GM19239 (cell line): ENCODE results near the genes P2RY14, P2RY13 and AADACL2.

DNA sequence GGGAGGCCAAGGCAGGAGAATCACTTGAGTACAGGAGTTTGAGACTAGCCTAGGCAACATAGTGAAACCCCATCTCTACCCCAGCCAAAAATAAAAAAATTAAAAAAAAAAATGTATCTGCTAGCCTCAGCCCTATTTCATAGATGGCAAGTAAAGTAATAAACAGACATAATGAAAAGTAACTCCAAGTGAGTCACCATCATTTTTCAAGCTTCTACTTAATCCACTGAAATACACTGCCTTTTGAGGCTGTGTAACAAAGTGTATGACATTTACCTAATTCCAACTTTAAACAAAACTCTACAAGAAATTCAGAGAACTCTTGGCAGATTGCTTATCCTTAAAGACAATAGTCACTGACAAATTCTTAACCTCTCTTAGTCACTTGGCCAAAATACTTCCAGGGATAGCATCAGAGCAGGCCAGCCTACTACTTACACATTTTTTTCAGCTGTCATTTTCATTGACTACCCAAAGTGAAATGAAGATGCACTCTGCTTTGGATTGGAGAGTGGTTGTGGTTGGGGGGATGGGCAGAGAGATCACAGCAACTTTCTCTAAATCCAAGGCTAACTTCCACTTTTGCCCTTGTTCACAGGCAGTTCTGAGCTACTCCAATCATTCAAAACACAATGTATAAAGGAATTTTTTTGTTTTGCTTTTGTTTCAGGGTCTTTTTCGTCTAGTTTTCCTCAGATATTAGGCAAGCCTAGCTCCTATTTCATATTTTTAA is 3.6 kb downstream of the WWTR1 start:
- RRBS = no CpG with 5 or more reads among the region's 1 CpG

DNA sequence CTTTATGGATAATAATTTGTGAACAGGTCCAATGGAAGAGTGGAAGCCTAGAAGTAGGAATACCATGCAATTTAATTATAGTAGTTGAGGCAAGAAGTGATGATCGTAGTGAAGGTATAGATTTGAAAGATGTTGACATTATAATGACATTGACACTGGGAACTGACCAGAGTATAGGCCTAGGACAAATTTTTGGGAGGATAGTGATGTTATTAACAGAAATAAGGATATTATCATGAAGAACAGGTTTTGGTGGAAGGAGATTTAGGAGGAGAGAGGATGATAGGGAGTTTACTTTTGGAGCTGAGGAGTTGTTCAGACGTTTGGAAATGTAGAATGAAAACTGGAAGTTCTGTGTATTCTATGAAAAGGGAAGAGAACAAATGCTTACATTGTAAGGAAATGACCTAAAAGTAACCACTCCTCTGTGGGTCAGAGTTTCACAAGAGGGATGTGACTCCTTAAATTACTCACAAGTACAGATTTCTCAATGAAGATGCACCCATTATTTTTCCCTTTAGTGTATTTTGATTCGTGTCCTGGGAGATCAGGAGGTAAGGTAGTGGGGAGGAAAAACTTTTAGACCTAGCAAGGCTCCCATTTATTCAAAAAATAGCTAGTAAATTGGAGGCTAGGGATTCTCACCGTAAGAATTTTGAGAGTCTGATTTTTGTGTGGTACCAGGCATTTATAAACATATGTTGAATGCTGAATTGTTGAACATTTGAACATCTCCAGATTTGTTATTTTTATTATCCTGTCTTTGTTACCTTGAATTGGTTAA is 3.9 kb downstream of the RNF13 start:
- RRBS = no CpG with 5 or more reads among the region's 4 CpGs

DNA sequence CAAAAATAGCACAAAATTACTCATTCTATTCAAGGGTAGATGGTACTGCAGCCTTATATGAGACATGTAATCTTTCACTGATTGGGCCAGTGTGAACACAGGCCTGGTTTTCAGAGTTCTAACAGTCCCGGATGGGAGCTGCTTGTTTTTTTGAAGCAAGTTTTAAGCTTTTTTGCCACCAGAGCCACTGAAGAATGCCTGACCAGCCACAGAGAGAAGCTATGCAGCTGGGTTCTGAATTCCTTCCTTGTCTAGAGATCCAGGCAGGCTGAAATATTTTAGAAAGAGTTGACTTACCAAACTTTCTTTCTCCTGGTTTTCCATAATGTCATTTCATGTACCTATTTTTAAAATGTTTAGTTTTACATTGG is 172.2 kb upstream of the TSC22D2 start:
- RRBS = no CpG with 5 or more reads among the region's 1 CpG

- RRBS = no CpG with 5 or more reads among the region's 2 CpGs
These were observed 77.1 kb upstream of the TSC22D2 start for GRCh38 chr3:150330933-150331389.

DNA sequence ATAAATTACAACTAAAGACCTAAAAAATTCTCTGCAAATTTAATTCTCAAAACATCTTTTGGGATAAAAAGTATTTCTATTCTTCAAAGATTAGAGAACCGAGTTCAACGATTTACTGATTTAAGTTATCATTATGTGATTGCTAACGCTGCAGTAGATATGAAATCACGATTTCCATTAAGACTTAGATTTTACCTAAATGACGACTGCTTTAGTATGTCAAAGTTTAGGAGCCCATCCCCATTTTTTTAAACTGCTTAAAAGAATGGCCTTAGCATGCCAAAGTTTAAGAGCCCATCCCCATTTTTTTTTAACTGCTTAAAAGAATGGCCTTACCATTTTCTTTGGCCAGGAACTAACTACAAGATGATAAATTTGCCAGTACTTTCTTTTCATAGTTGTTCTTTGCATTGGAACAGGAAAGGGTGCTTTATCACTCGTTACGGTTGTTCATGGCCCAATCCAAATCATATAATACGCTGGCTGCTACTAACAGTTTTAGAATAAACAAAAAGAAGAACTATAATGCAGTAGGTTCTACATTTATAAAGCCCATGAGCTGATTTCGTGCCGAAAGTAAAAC is 1.0 kb upstream of the TSC22D2 start:
- RRBS = no CpG with 5 or more reads among the region's 10 CpGs

DNA sequence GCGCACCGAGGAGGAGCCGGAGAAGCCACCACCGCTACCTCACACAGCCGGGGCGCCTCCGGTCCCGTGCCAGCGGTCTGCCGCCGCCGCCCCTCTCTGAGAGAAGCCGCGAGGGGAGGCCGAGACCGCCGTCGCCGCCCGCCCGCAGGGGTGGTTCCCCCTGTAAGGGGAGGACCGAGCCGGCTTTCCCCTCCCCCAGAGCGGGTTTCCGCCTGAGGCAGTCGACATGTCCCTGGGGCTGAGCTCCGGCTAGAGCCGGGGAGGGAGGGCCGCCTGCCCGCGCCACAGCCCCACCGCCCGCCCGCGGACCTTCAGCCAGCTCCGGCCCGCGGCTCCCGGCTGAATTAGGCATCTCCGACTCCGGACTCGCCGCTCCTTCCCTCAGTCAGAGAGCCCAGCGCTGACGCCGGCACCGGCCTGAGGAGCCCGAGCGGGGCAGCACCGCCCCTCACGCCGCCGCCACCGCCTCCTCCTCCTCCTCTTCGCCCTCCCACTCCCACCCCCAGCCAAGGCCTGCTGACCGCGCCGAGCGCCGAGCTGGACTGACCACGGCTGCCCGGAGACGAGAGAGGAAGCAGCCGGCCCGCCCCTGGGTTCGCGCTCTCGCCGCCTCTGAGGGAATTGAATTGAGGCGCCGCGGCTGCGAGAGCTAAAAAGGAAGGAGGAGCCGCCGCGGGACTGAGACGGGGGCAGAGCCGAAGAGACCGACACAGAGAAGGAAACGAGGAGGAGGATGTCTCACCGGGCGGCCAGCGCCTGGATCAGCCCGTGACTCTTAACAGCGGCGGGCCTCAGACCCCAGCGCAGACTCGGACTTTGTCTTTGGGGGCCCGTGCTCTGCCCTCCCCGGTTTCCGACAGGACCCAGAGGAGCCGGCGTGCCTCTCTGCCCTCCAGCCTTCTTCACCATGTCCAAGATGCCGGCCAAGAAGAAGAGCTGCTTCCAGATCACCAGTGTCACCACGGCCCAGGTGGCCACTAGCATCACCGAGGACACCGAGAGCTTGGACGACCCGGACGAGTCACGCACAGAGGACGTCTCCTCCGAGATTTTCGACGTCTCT is 677 bp downstream of the TSC22D2 start:
- RRBS = 3% methylated on average over 33 of the region's 105 CpGs

DNA sequence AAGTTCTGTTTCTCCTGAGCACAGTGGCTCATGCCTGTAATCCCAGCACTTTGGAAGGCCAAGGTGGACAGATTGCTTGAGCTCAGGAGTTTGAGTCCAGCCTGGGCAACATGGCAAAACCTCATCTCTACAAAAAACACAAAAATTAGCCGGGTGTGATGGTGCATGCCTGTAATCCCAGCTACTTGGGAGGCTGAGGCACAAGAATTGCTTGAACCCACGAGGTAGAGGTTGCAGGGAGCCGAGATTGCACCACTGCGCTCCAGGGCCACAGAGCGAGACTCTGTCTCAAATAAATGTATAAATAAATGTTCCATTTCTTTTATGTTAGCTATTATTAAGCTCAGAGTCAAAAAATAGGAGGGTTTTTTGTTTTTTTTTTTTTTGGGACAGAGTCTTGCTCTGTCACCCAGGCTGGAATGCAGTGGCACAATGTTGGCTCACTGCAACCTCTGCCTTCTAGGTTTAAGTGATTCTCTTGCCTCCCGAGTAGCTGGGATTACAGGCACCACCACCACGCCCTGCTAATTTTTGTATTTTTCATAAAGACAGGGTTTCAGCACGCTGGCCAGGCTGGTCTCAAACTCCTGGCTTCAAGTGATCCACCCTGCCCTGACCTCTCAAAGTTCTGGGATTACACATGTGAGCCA is 25.8 kb downstream of the TSC22D2 start:
- RRBS = no CpG with 5 or more reads among the region's 8 CpGs

DNA sequence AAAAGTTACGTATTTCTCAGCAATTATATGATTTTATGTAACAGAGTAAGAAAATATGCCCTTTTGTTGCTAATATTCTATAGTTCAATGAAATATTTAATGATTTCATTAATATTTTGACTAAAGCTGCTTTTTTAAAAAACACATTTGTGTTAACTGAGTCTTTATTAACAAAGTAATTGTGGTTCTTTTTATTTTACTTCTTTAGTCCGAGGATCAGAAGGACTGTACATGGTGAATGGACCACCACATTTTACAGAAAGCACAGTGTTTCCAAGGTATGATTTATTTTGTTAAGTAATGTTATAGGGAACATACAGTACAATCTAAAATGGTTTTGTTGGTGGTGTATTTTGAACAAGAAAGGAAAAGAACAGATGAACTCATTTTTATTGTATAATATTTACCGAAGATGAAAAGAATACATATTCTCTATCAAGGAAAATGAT is 5.6 kb downstream of the EIF2A start:
- RRBS = no CpG with 5 or more reads among the region's 3 CpGs

GRCh38 chr3:150742212-150742665 is 20.7 kb downstream of the SIAH2 start:
- RRBS = no CpG with 5 or more reads among the region's 18 CpGs

DNA sequence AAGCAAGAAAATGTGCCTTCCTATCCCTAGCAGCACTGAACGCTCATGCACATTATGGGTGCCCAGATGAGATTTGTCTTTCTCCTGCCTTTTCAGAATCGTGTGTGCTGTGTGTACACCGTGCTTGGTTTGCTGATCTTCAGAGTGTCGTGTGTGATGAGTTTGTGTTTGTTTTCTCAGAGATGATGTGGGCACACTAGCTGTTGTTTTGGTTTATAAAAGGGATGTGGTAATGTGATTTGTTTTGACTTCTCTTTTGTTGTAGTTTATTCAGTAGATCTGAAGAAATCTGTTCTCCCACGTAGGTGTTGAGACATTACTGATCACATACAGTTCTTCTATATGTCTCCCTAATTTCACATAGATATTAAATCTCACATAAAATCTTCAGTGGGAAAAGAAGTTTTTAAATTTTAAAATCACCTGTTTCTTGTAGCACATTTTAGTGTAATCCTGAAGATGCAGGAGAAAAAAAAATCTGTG is 19.6 kb downstream of the GPR171 start:
- RRBS = no CpG with 5 or more reads among the region's 5 CpGs

GRCh38 chr3:151278226-151279019 is at the start of gene P2RY14:
TSS of gene P2RY14 (minus strand) at chr3:151278542.
- RRBS = no CpG with 5 or more reads among the region's 8 CpGs

GRCh38 chr3:151281772-151282236 is 3.5 kb upstream of the P2RY14 start:
- RRBS = no CpG with 5 or more reads among the region's 8 CpGs

DNA sequence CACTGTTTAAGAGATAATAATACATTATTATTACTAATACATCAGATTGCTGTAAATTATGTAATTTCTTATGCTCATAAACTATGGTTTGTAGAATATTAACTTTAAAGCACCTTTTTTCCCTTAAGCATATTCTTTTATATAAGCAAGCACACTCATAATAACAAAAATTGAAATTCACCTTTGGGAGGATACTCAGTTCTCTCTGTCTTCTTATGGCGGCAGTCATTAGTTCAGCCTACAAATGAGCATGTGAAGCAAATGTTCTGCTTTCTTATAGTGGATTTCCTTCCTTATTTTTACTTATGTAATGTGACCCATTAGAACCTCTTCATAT is at the start of gene P2RY13:
Gene P2RY13, minus strand, starts transcription at position 250 of the 337 bp plus-strand sequence.
- RRBS = no CpG with 5 or more reads among the region's 1 CpG

DNA sequence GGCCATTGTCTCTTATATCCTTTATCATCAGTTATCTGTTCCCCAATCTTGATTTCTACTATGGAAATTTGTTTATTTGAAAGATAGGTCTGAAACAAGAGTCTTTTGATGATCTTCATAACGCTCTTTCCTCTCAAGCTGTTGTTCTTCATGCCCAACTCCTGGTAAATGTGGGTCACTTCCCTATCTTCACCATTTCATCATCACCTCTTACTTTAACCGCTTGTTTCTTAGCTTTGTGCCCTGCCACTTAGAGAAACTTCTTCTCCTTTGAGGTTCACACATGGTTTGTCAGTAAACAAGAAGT is 16.8 kb upstream of the P2RY13 start:
- RRBS = no CpG with 5 or more reads among the region's 2 CpGs

DNA sequence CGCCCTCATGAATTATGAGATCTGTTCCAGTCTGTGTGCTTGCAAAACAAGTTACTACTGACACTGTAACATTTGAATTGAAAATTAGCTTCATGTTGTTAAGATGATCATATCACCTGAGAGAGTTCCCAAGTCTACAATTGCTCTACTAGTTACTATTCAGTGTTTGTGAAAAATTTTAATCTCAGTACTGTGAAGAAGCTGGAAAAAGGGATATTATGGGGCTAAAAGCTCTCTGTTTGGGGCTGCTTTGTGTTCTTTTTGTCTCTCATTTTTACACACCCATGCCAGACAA is at the start of gene AADACL2:
Gene AADACL2, plus strand, starts transcription at position 110 of the 295 bp plus-strand sequence.
- RRBS = no CpG with 5 or more reads among the region's 1 CpG

GRCh38 chr3:151901318-151901679 is 27.9 kb downstream of the SUCNR1 start:
- RRBS = no CpG with 5 or more reads among the region's 1 CpG

DNA sequence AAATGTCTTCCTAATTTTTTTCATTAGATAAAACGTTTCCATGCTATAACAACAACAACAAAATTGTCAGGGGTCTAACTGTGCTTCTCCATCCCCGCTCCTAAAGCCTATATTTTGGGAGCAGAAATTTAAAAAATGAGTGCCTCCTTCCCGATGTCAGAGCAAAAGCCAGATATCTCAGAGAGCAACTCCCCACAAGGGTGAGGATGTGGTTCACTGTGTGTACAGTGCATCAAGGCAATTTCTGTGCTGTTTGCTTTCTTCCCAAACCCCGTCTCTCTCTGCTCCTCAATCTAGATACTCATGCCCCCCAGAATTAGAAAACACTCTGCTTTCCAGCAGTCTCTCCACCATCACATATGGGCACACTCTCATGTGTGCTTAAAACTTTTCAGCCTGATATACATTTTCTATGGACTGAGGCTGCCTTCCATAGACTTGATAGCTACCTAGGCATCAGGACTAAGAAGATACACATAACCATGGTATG is 76.7 kb upstream of the MBNL1 start:
- RRBS = no CpG with 5 or more reads among the region's 4 CpGs

DNA sequence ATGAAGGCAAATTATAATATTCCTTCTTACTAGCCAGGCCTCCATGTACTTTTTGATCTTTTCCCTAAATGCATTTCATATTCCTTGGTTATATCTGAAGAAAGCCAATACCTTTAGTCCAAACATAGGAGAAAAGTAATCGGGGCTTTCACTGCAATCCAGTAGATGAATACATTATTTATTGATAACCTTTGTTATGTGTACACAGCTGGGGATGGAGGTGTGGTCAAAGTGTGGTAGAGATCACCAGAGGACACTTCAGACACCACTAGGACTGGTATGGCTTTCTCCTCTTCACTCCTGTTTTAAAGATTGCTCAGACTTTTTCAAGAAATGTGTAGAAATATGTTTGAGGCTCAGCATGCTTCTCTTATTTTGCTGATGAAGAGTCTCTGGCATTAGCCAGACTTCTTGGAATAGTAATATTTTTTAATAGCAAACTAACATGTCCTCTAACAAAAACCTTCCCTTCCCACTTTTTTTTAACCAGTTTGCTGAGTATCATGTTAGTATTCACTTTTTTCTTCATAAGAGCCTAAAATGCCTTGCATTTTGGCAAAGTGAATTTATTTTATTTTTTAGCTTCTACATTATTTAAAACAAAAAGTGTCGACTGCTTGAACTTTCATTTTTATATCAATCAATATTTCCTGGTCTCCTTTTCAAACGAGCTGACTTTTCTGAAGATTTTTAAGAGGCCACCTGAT is 65.6 kb upstream of the MBNL1 start:
- RRBS = no CpG with 5 or more reads among the region's 3 CpGs